ENCODE measurements around a stretch of chr1.

DNA sequence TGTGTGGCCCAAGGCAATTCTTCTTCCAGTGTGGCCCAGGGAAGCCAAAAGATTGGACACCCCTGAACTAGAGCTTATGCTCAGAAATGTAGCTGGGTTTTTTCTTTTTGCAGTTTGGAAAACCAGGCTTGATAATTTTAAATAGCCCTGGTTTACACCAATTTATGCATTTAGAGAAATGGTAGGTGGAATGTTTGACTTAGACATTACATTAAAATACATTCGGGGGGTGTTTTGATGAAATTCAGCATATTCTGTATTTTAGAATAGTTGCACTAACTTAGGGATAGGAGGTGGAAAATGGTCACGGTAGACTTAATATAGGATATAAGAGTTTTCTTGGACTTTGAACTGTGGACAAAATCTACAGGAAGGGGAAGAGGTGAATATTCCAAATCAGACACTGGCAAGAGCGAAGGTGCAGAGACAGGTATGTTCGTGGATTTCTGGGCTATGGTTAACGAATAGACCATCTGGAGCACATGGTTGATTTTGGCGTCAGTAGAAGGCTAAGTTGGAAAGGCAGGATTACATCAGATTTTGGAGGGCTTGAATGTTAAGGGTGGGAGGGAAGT, 2.0 kb downstream of the CNIH4 start:
- PRO-cap: no peak

- PRO-cap: no peak
Measured at GRCh38 chr1:224388593-224389193, 32.0 kb downstream of the CNIH4 start.

- PRO-cap: no peak
Measured at GRCh38 chr1:224407732-224407931, 27.0 kb downstream of the WDR26 start.

- PRO-cap: no peak
Measured at GRCh38 chr1:224431377-224431854, 3.2 kb downstream of the WDR26 start.

DNA sequence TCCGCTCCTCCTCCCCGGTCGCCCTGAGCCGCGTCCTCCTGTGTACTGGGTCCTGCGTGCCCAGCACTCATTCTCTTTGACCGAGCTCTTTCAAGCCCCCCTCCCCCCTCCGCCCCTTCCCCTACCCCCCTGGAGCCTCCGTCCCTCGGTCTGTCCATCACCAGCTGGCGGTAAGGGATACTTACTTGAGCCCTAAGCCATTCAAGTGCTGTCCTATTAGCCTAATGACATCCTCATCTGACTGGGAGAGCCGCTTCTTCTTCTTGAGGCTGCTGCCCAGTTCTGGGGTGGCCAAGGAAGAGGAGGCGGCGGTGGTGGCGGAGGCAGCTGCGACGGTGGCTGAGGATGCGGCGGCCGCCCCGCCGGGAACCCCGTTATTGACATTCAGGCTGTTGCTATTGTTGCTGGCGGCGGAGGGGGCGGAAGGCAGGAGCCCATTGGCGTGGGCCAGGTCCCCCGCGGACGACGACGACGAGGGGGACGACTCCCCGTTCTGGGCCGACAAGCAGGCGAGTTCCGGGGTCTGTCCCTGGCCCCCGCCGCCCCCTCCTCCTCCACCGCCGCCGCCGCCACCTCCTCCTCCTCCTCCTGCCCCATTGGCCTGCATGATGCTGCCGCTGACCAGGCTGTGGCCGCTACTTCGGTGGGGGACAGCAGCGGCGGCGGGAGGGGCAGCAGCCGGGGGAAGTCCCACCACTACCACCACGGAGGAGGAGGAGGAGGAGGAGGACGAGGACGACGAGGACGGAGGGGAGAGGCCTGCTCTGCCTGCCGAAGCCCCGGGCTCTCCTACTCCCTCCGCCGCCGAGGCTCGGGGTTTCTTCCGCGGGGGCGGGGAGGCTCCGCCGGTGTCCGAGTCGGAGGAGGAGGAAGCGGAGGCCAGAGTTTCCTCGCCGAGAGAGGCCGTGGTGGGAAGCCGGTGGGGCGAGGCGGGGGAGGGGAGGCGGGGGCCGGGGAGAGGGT, 817 bp downstream of the WDR26 start:
- PRO-cap: no peak

- PRO-cap: no peak
Measured at GRCh38 chr1:224447201-224447641, 12.6 kb upstream of the WDR26 start.

DNA sequence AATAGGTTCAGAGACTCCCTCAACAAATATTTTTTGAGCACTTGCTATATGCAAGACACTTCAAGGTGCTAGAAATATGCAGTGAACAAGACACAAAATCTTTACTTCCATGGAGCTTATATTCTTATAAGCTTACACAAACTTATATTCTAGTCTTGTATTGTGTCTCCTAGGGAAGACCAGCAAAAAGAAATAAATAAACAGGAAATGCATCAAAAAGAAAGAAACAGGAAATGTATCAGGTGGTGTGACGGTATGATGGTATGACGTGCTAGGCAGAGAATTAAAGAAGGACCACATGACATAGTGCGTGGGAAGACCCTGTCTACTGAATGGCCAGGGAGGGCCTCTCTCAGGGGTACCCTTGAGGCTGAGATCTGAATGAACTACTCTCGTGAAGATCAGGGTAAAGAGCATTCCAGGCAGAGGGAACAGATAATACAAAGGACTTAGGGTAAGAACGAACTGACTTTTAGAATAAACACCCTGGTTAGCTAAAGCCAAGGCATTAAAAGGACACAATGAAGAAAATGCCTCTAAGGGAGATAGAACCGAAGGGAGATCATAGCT, 15.6 kb upstream of the WDR26 start:
- PRO-cap: no peak

DNA sequence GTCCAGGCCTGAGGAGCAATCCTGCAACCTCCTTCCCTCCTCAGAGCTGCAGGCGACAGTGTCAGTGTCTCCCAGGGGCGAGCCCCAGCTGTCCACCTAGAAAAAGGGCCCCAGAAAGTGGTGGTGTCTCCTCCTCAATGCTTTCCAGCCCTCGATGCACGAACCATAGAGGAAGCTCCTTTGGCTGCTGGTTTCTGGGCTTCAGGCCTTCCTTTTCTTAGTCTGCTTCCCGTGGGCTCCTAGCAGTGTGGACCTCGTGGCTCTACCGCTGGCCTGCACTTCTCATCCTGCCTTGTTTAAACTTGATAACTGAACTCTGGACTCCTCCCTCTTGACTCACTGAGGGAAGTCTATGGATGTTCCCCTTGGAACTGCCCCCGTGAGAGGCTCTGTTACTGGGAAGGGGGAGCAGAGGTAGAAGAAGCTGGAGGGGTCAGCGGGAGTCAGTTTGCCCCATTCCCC, 75.2 kb upstream of the WDR26 start:
- PRO-cap: no peak

DNA sequence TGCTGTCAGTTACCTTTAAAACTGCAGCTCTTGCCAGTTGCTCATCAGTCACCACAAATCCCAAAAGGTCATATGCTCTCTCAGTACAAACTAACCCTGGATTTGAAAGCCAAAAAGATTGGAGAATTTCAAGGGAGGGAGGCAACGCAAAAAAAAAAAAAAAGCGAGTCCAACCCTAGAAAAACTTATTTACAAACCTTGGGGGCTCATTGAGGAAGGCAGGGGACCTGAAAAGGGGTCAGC, 47.1 kb upstream of the DNAH14 start:
- PRO-cap: no peak

DNA sequence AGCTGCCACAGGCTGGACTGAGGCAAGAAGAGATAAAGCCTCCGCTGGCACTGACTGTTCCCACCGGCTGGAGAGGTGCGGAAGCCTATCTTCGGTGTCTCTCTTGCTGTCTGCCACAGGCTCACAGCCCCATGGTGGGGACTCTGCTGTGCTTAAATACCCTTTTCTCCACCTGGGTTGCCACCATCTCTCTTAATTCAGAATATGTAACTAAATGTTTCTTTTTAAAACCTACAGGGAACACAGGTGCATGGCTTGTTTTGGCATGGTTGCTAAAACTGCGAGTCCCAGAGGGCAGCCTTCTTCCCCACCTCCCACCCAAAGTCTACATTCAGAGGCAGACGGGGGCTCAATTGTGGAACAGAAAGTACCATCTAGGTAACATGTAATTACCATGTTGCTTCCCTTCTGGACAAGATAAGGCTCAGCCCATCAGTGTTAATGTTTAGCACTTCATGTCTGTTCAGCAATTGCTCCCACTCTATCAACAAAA, 8.2 kb upstream of the LBR start:
- PRO-cap: no peak

DNA sequence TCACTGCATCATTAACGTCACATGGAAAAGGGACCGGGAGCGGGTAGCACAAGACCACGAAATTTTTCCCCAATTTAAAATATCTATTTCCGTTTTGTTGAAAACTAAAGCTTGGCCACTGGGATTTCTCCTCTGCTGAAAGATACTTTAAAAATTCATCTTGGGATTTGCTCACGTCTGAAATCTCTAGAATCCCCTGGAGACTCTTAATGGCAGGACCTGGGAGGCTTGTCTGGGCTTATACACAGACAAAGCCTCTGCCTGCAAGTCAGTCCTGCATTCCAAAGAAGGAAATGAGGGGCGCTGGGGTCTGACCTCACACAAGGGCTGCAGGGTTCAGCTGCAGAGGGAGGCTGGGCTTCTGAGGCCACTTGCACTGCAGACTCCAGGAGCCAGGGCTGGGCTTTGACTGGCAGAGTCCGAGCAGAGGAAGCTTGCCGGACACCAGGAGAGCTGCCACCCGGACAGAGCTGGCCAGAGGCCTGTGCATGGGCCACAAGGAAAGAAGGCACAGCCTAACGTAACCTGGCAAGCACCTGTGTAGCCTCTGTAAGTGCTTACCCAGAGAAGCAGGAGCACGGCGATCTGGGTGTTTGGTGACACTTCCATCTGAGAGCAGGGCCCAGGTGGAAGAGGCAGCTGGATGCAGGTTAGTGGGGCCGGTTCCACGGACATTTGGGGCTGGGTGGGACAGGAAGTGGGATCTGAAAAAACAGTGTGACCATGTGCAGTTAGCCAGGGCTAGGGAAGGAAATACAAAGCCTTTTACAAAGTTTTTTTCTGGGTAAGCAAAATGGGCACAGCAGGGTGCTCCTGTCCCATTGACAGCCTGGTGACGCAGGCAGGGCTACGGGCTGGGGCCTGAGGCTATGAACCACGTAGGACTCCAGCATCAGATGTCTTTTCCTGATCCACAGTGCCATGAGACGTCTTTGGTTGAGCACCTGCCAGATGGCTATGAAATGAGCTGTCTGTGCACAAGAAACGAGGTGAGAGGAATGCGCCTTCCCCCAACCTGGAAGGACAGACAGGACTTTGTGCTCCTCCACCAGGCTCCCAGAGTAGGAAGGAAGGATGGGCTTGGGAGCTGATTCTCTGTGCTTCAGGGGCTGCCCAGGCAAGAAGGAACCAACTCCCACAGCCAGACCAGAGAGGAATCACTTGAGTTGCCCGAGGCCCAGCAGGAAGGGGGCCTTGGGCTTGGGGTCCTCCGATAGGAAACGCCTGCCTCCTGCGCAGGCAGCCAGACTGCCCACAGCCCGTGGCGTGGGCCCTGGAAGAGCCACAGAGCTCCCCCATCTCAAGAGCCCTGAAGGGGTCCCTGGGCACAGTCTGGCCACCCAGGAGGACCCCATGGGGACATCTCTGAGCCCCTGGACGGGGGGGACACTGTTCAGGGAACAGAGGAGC, 37.3 kb upstream of the LBR start:
- PRO-cap: no peak

- PRO-cap: no peak
Measured at GRCh38 chr1:225514429-225514868, 86.6 kb upstream of the LBR start.

DNA sequence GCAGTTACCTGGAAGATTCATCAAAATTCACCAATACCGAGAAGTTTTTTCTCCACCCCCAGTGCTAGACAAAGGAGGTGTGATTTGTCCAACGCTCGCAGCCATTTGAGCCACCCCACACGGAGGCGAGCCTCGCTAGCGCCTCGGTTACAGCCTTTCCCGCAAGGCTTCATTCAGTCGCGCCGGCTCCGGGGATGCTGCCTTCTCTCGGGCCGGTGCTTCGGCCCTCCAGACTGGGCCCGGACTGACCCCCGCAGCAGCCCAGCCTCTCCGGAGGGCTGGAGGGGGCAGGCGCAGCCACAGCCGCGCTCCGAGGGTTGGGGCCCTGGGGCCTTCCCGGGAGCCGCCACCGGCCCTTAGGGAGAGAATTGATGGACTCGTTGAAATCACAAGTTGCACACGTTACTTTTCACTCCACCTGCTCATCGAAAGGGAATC, 24.4 kb upstream of the ENAH start:
- PRO-cap: no peak

DNA sequence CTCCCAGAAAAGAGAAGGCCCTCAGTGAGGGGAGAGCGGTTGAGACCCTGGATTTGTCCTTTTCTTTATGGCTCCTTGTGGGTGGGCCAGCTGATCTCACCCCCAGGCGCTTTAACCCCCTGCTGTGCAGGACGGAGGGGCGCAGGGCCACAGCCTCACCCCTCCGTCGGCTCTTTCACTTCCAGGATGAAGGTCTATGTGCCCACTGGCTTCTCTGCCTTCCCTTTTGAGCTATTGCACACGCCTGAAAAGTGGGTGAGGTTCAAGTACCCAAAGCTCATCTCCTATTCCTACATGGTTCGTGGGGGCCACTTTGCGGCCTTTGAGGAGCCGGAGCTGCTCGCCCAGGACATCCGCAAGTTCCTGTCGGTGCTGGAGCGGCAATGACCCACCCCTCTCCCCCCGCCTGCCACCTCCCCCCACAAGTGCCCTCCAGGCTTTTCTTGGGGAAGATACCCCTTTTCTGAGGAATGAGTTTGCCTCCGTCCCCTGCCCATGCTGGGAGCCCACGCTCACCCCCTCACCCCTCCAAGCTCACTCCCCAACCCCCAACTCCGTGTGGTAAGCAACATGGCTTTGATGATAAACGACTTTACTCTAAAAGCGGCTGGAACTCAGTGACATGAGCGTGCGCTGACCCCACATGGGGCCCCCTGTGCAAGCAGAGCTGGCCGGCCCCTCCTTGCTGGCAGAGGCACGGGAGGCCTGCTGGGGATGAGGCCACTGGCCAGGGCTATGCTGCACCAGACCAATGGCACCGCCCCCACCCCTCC, 35.2 kb downstream of the EPHX1 start:
- PRO-cap: no peak

GRCh38 chr1:225922273-225922559, 1.8 kb downstream of the PYCR2 start:
- PRO-cap: no peak

DNA sequence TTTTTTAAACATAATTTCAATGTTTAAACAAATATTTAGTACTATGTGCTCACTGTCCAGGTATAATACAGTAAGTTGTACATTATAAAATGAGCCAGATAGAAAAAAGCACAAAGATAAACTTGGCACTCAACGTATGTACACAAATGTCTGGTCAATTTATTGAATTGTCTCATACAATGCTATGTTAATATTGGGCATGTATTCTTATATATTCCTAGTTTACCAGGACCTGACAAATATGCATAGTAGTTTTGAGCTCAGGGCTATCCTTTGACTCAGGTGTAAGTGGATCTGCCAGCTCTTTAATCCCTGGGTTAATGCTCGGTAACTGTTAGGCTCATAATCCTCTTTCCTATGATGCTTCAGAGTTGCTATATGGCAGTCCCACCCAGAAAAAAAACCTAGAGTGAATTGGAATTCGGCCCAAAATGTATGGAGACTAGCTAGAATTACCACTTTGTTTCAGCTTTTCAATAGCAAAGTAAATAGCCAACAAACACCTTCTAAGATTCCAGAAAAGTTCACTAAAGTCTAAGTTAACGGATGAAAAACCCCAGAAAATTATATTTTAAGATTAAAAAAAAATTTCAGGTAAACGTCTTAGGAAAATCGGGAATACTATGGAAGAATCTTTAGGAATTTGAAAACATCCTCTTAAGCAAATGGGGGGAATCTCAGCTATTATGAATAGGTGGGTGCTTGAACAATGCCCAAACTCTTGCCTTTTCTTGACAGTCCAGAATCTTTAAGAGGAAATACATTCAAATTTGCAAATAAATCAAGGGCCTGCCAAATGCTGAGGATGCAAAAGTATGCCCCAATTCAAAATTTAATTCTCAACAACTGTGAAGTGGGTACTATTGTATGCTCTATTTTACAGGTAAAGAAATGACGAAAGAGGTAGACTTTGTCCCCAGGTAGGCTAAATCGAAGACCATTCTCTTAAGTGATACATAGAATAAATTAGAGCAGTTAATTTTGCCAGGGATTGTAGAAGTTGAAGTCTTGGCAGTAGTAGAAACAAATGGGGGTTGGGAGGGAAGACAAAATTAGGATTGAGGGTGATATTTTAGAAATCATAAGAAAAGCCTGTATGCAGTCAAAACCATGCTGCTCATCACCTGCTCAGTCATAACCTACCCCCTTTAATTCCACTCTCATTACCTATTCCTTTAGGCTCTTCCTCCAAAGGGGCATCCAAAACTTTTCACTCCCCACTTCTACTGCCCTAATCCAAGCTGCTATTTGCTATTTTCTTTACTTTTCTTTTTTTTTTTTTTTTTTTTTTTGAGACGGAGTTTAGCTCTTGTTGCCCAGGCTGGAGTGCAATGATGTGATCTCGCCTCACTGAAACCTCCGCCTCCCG, 11.0 kb downstream of the H3-3A start:
- PRO-cap: no peak

GRCh38 chr1:226082876-226083291, 20.4 kb downstream of the H3-3A start:
- PRO-cap: no peak

DNA sequence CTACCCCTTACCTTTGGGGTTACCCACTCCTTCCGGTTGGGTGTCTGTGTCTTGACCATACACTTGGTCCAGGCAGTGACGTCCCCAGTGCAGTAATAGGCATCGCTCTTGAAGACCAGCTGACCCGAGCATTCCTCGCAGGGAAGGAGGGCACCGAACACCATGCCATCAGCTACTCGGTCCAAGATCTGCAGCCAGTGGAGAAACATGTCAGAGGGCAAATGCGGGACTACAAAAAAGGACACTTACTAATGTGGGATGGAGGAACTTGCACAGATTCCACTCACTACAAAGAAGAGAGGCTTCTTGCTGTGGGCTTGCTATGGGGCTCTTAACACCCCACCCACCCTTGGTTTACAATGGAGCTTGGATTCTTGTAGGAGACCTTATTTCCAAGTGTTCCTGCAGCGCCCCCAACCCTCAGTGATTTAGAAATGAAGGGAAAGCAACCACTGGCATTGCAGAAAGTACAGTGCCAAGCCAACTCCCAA, 22.4 kb downstream of the PARP1 start:
- PRO-cap: no peak

GRCh38 chr1:226436743-226437534, 29.0 kb upstream of the PARP1 start:
- PRO-cap: no peak

GRCh38 chr1:226568013-226568800, 19.6 kb downstream of the STUM start:
- PRO-cap: no peak

Measured in type B pancreatic cell (in vitro differentiated cells).